ENCODE data around the gene ELOA2.

DNA sequence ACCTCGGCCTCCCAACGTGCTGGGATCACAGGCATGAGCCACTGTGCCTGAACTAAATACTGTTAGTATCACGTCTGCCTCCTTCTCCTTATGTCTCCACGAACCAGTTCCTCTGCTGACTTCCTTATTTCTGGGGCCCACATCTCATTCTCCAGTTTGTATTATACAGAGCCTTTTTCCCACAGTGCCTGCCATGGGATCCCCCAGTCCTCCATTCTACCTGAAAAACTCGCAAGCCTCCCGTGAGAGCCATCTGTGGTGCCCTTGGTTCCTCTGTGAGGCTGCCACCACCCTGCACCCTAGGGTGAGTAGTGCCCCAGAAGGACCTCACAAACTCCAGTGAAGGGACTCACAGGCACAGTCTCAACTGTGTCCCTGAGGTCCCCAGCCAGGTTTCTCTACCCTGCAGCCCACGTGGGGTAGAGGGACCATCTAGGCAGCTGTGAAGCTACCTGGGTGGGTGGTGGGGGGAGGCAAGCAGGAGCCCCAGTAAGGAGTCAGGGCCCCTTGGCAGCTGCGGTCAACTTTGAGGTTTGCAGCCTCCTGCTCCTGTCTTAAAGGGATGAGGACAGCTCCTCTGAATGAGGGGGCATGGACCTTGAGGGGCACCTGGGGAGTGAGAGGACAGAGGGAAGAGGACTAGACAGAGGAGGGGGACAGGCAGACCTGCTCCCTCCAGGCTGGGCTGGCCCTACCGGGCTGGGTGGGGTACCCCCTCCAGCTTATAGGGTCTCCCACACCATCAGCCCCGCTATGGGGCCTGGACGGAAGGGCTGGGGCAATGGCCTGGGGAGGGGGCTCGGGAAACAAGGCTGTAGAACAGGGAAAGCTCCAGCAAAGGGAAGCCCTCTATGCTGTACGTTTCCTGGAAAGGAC lies 1.1 kb downstream of the PSTPIP2 start:
- RRBS, result no CpG with 5 or more reads among the region's 13 CpGs

GRCh38 chr18:46152245-46152732 lies 21.5 kb upstream of the C18orf25 start:
- RRBS, result no CpG with 5 or more reads among the region's 8 CpGs

- RRBS, result 2% methylated on average over 23 of the region's 67 CpGs
Observed at GRCh38 chr18:46174437-46175257, 813 bp downstream of the C18orf25 start.

- RRBS, result no CpG with 5 or more reads among the region's 18 CpGs
Observed at GRCh38 chr18:46322366-46323142, 11.3 kb upstream of the RNF165 start.

GRCh38 chr18:46418597-46419266 lies 84.9 kb downstream of the RNF165 start:
- RRBS, result no CpG with 5 or more reads among the region's 6 CpGs

- RRBS, result no CpG with 5 or more reads among the region's 2 CpGs
Observed at GRCh38 chr18:46803312-46803992, 46.6 kb upstream of the ST8SIA5 start.

DNA sequence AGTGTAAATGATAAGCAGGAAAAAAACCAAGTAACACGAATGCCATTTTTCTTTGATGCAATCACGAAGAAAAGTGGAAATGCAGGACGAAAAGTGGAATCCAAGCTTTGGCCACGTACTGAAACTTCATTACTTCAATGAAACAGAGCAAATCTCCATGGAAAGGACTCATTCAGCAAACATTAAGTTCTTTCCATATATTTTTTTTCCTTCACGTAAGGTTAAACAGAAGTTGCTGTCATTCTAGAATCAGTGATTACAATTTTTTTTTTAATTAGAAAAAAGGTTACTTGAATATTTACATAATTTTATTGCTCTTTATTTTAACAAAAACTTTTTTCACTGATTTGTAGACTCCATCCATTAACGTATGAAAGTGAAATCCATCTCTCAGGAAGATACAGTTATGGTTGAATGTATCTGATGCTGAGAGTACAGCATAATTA lies 55.0 kb upstream of the ST8SIA5 start:
- RRBS, result no CpG with 5 or more reads among the region's 6 CpGs

GRCh38 chr18:46814593-46815122 lies 57.8 kb upstream of the ST8SIA5 start:
- RRBS, result no CpG with 5 or more reads among the region's 3 CpGs

DNA sequence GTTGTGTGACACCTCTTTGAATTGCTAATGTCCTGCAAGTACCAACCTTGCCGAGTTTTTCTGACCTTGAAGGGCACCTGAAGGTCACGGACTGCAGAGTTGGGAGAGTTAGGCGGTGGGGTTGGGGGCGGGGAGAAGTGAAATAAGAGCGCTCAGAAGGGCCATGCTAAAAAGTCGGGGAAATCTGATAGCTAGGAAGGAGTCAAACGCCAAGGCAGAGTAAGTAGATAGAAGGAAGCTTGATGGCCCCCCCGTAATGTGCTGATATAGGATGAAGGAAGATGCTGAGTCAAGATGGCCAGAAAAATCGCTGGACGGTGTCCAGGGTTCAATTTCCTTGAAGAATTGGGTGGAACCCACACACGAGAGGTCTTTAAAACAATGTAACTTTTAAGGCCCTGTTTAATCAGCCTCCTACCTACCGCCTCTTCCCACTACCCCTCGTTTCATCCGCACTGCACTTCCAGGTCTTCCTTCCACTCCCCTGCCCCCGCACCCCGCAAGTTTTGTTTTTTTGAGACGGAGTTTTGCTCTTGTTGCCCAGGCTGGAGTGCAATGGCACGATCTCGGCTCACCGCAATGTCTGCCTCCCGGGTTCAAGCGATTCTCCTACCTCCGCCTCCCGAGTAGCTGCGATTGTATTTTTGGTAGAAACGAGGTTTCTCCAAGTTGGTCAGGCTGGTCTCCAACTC lies 700 bp downstream of the KATNAL2 start:
- RRBS, result no CpG with 5 or more reads among the region's 26 CpGs

- RRBS, result 81% methylated on average over 3 of the region's 22 CpGs
Observed at GRCh38 chr18:47033379-47033760, 2.1 kb downstream of the ELOA2 start.

- RRBS, result no CpG with 5 or more reads among the region's 21 CpGs
Observed at GRCh38 chr18:47035352-47035839, at the start of gene ELOA2. TSS of gene ELOA2 (minus strand) at chr18:47035621.

DNA sequence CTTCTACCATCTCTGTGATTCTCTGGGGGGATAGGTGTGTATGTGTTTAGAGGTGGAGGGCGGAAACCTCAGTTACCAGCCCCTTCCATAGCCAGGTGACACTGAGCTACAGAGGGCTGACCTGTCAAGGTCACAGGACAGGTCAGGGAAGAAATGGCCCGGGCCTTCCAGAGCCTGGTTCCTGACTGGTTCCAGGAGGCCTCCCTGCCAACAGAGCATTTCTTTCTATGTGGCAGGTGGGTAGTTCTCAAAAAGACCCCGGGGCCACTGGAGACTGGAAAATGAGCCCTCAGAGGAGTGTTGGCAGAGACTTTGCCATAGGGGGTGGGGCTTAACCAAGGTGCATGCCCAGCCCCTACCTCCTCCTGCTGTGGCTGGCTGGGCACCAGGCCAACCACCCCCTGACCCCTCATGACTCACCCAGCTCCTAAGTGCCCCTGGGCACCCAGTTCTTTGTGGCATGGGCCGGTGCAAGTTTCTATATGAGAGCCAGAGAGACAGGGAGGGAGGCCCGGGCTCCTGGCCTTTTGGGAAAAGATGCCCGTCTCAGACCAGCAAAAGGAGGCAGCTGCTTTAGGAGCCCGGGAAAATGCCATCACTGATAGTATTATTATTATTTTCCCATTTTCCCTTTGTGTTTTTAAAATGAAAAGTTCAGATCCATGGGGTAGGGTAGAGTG lies 98.2 kb upstream of the SMAD2 start:
- RRBS, result 30% methylated on average over 3 of the region's 7 CpGs

DNA sequence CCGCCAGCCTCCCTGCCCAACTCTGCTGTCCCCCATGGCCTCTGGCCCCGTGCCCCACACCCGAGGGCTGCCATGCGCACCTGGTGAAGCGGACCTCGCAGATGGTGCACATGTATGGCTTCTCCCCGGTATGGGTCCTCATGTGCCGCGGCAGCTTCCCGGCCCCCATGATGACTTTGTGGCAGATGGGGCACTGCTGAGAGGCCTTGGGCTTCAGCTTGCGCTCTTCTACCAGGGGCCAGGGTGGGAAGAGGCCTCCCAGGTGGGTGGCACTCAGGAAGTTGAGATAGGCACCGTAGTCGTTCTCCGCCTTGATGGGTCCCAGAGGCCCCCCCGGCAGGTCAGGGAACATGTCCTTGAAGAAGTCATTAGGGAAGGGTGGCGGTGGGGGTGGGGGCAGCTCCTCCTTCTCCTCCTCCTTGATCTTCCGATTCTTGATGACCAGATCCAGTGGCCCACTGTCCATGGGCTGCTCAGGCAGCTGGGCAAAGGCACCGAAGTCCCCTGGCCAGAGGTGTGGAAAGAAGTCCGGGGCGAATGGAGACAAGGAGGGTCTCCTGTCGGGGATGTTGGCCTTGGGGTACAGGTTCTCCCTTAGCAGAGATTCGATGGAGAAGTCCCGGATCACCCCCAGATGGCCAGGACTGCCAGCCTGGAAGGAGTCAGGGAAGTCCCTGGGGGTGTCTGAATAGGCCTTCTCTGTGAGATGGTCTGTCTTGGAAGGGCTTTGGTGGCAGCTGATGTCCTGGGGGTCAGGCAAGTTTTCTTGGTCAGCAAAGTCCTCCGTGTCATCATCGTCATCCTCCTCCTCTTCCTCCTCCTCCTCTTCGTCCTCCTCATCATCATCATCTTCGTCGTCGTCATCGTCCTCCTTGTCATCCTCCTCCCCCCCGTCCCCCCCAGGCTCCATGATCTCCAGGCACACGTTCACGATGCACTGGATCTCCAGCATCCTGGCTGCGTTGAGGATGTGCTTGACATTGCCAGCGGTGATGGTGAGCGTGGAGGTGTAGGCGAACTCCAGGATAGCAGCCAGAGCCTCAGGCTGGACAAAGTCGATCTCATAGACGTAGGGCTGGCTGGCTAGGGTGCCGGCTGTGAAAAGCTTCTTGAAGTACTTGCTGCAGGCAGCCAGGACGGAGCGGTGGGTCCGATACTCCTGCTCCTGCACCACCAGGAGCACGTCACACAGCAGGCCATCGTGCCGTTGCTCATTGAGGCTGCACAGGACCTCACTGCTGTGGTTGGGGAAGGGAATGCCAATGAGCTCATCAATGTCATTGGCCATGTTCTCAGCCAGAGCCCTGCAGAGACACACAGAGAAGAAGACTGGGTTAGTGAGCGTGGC lies 109.8 kb upstream of the SMAD2 start:
- RRBS, result 40% methylated on average over 5 of the region's 47 CpGs

GRCh38 chr18:48049567-48050537 lies 119.4 kb upstream of the SMAD2 start:
- RRBS, result no CpG with 5 or more reads among the region's 14 CpGs

DNA sequence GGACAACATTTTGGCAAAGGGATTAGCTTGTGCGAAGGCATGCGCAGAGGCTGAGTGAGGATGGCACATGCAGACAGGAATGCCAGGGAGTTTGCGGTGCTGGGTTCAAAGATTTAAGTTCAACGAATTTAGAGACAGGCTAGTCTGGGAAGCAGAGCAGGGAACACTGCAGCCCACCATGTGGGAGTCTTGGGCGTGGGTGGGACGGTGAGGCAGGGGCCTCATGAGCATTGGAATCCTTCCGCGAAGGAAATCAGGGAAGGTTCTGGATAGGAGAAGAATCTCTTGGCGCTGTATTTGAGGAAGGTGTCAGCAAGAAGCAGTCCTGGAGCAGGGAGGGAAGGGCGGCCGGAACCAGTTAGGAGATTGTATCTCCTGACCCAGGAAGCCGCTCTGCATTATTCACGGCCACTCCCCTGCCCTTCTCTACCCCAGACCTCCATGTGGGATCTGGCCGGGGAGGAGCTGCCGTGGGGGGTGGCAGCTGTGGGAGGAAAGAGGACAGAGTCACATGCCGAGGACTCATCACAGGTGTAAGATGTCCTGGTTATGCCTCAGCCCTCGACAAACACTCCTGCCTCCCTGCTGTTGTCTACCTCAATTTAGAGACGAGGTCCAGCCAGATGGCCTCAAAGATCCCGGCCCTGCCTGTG lies 123.6 kb upstream of the SMAD2 start:
- RRBS, result no CpG with 5 or more reads among the region's 19 CpGs

GRCh38 chr18:48100712-48101317 lies 170.4 kb upstream of the SMAD2 start:
- RRBS, result no CpG with 5 or more reads among the region's 9 CpGs

- RRBS, result 8% methylated on average over 8 of the region's 22 CpGs
Observed at GRCh38 chr18:48136120-48136355, 205.6 kb upstream of the SMAD2 start.

GRCh38 chr18:48441249-48441674 lies 32.1 kb upstream of the ZBTB7C start:
- RRBS, result no CpG with 5 or more reads among the region's 13 CpGs

DNA sequence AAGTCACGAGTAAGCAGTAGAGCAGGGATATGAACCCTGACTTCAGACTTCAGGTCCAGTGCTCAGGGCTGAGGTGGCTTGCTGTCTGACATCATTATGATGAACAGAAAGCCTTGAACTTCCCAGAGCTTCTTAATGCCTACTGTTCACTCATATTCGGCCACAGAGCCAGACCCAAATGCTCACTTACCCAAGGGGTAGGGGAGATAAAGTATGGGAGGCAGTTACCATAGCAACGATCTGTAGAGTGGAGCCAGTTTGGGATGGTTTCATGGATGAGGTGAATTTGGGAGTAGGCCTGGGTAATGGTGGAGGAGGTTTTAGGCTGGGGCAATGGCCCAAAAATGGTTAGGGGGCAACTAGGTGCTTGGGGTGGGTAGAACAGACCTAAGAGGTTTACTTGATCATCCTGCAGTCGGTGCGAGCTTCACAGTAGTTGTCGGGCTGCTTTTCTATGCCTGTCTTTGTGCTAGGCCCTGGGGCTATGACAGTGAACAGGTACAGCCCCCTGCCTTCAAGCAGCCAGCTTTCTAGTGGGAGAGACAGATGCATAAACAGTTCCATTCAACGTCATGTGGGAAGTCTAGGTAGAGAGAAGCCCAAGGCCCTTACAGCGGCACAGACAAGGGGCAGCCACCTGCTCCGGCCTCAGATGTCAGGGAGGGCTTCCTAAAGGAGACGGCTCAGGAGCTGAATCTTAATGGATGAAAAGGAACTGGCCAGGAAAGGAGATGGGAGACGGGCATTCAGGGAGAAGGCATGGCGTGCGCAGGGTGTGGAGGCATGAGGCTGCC lies 5.7 kb downstream of the CTIF start:
- RRBS, result no CpG with 5 or more reads among the region's 13 CpGs

- RRBS, result no CpG with 5 or more reads among the region's 11 CpGs
Observed at GRCh38 chr18:48546078-48546883, 7.5 kb downstream of the CTIF start.